Bronchial lymph node (tissue), 1 donor: ENCODE results near the gene GRXCR2.

- PRO-cap: no peak
These were observed 84.2 kb downstream of the NDFIP1 start for GRCh38 chr5:142192717-142193289.

- PRO-cap: no peak
These were observed 79.0 kb upstream of the SPRY4 start for GRCh38 chr5:142403553-142404567.

DNA sequence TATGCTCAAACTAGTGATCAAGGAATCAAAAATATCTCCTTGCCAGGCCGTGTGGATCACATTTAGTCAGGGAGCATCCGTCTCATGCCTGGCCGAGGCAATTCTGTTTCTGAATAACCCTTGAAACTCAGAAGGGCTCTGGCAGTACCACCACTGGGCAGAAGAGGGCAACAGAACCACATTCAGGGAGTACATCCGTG lies 74.9 kb downstream of the FGF1 start:
- PRO-cap: no peak

GRCh38 chr5:142703054-142703586 lies 17.2 kb upstream of the FGF1 start:
- PRO-cap: no peak

DNA sequence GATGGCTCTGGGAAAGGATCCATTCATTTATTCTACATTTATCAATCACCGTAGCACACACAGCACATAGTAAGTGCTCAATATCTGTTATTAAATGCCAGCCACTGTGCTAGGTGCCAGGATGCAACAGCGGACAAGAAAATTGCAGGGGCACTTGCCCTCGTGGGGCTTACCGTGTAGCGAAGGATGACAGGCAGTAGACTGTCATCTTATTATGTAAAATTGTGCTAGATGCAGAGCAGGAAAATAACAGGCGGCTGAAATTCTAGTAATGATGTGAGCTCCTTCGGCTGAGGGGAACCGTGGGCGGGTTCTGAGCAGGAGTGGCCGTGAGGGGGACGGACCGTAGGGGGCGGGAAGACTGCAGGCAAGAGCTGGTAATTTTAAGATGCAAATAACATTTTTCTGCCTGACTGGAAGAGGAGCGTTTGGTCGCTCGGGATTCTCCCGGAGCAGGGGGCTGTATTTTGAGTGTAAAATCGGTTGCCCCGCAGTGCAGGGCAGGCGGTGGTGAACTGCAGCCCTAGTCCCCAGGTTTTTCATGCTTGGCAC lies 620 bp upstream of the ARHGAP26 start:
- PRO-cap: unidirectional peak, plus-strand start at position 408 of the sequence

- PRO-cap: unidirectional peak, minus-strand start at chr5:142773038
These were observed 2.6 kb downstream of the ARHGAP26 start for GRCh38 chr5:142772720-142773226.

DNA sequence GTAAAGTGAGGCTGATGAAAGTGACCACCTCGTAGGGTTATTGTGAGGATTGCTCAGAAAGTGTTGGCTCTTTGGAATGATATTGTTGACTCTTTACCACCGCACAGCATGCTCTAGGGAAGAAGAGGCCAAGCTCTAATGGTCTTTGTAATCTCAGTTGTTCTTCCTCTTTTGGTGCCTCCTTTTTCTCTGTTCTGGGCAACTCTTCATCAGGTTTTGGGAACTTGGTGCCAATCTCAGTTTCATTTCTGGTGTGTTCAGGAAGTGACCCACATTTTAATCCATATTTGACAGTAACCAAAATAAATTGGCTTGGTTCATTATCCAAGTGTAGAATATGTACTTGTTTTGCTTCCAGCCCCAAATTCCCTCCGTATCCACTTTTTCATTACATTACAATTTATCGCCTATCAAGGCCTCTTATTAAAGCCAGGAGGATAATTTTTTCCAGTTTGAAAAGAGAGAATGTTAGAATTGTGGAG lies 25.1 kb downstream of the ARHGAP26 start:
- PRO-cap: unidirectional peak, minus-strand start at position 196 of the sequence

DNA sequence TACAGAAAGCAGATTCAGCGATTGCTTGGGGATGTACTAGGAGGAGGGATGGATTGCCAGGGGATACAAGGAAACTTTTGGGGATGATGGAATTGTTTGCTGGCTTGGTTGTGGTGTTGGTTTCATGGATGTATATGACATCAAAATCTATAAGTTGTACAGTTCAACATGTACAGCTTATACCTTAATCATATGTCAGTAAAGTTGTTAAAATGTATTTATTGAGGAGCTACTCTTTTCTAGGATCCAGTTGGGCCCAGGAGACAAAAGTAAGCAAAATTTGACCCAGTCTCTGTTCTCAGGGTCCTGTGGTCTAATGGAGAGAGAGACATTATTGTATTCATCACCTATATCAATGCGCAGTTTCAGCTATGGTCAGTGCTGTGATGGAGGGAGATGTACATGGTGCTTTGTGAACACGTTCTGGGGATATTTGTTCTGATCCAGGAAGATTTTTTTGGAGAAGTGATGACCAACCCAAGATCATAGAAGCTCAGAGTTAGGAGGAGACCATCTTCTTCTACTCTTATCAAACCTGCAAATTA lies 142.3 kb downstream of the ARHGAP26 start:
- PRO-cap: no peak

- PRO-cap: no peak
These were observed 150.7 kb downstream of the ARHGAP26 start for GRCh38 chr5:142920852-142921202.

- PRO-cap: no peak
These were observed 187.3 kb downstream of the ARHGAP26 start for GRCh38 chr5:142957281-142958134.

DNA sequence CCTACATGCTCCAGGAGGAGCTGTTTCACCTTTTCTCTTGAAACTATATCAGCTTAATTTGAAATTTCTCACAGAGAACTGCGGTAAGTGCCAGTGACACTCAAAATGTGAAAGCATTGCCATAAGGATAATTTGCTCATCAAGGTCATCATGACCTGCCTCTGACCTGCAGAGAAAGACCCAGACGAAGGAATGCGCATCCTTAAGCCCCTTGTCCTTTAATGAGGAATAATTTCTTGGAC lies 233.0 kb downstream of the ARHGAP26 start:
- PRO-cap: no peak

- PRO-cap: no peak
These were observed 211.7 kb downstream of the NR3C1 start for GRCh38 chr5:143191573-143192314.

GRCh38 chr5:143206150-143207047 lies 197.1 kb downstream of the NR3C1 start:
- PRO-cap: no peak

DNA sequence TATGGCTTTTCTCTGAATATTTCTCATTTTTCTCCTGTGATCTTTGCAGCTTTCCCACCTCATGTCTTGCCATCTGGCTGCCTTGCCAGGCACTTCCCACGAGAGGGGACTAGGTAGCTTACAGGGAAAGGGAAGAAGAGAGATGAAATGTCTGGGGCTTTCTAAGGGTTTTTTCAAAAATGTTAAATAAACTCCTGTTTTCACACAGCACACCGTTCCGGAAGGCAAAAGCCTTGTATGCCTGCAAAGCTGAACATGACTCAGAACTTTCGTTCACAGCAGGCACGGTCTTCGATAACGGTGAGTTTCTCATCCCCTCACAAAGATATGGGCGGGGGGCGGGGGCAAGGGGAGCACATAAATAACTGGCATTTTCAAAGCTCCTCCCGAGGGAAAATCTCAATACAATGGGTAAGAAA lies 189.7 kb downstream of the NR3C1 start:
- PRO-cap: unidirectional peak, minus-strand start at position 298 of the sequence

- PRO-cap: no peak
These were observed 64.0 kb downstream of the NR3C1 start for GRCh38 chr5:143339289-143340005.

DNA sequence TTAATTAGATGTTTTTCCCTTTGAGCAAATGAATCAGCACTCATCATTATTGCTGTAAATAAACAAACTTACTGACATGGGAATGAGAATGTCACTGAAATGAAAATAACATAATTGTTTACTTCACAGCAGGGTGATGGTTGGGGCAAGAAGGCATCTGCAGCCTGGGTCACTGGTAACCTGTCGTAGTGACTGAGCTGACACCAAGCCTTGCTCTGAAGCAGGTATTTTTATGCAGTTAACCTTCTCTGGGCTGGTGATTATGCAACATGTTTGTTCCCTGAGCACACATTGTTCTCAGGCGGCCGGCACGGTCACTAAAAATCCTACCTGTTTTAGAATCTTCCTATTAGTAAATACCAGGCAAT lies 157.7 kb upstream of the NR3C1 start:
- PRO-cap: no peak

- PRO-cap: no peak
These were observed 787 bp downstream of the YIPF5 start for GRCh38 chr5:144169614-144170130.

GRCh38 chr5:145872894-145873292 lies at the start of gene GRXCR2:
Gene GRXCR2, minus strand, starts transcription at chr5:145873014.
- PRO-cap: no peak

- PRO-cap: no peak
These were observed 62.6 kb downstream of the PLAC8L1 start for GRCh38 chr5:146042466-146043440.

DNA sequence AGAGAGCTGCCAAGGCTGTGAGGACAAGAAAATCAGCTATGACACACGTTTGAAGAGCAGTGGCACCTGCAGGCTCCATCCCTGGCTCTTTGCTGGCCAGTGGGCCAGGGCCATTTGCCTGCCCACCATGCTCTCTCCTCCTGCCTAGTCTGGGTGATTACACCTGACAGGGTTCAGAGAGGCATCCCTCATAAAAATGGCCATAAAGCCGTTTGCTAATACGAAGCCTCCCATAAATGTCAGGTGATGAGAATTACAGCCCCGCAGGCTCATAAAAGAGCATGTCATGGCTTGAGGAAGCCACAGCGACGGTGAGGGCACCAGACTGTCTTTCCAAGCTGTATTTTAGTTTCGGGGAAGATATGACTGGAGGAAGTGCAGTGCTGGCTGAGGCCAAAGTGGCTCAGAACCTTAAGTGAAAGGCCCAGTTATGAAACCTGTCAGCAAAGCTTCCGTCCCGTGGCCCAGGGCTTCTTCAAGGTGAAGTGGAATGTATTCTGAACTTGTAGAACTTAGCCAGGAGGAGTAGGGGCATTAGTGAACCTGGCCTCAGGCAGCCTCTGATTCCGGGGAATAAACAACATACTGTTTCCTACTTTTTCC lies 18.5 kb upstream of the TCERG1 start:
- PRO-cap: no peak